Fibroblast of villous mesenchyme (primary cell): ENCODE data around the gene MALRD1.

- CAGE, long polyA plus RNA: no peak
These were observed at the start of gene MALRD1 for GRCh38 chr10:19048577-19049280. MALRD1 (plus strand) TSS chr10:19048801.

GRCh38 chr10:19817340-19818168, 1.3 kb downstream of the PLXDC2 start:
- CAGE, long polyA plus RNA: no peak

- CAGE, long polyA plus RNA: no peak
These were observed 8.6 kb downstream of the PLXDC2 start for GRCh38 chr10:19824801-19825312.

GRCh38 chr10:19832457-19833573, 16.6 kb downstream of the PLXDC2 start:
- CAGE, long polyA plus RNA: no peak

- CAGE, long polyA plus RNA: no peak
These were observed 150.5 kb downstream of the PLXDC2 start for GRCh38 chr10:19966704-19967100.

DNA sequence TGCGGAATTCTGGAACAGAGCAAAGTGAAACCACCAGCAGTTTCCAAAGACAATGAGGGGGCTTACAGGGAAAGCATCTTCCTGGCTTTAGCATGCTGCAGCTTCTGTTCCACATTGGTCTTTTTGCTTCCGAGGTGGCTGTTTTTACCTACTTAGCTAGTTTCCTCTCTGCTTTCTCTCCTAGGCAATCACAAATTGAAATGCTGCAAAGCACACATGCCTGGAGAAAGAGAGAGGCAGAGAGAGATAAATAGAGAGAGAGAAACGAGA, 200.6 kb downstream of the PLXDC2 start:
- CAGE, long polyA plus RNA: no peak

DNA sequence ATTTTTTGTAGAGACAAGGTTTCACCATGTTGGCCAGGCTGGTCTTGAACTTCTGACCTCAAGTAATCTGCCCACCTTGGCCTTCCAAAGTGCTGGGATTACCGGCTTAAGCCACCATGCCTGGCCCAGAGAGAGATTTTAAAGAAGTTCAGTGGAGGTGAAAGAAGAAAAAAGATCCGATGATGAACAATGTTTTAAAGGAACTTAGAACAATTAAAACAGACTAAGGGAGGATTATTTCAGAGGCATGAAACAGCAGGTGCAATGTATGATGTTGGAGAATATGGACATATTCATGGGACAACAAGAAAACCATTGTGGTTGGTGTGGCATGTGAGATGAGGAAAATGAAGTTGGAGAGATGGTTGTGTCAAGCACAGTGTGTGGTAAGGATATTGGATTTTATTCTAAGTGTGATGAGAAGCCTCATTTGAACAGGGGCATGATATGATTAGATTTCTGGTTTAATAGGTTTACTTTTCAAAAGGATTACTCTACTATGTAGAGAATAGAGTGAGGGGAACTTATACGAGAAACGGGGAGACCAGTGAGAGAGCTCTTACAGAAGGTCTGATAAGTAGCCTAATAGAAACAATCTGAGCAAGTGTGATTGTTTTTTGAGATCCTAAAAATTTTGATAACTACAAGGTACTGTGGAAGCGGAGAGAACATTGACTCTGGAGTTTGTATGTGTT, 215.9 kb downstream of the PLXDC2 start:
- CAGE, long polyA plus RNA: no peak

DNA sequence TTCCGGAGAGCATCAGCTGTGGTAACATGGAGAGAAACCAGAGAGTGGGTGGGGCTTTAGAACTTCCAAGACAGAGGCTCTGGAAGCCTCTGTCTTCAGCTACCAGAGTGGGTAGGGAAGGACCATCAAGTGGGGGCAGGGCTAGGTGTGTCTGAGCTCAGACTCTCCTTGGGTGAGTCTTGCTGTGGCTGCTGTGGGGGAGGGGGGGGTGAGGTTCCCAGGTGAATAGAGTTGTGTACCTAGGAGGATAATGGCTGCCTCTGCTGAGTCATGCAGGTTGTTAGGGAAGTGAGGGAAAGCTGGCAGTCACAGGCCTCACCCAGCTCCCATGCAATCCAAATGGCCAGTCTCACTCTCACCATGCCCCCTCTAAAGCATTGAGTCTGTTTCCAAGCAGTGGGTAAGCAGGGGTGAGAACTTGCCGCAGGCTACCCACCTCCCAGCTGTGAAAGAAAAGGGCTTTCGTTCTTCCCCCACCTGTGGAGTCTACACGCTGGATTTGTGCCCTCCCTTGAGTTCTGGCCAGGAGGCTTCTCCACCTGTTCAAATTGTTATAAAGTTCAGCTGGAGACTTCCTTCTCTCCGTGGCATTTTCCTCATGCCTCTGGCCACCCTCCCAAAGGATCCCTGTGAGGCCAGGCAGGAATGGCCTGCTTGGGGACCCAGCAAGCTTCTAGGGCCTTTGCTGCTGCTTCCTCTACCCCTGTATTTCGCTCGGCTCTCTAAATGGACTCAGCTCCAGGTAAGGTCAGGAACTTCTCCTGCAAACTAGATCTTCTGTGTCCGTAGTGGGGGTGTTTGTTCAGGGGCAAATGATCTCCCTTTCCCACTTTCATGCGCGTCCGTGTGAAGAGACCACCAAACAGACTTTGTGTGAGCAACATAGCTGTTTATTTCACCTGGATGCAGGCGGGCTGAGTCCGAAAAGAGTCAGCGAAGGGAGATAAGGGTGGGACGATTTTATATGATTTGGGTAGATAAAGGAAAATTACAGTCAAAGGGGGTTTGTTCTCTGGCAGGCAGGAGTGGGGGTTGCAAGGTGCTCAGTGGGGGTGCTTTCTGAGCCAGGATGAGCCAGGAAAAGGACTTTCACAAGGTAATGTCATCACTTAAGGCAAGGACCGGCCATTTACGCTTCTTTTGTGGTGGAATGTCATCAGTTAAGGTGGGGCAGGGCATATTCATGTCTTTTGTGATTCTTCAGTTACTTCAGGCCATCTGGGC, 526.7 kb downstream of the NEBL start:
- CAGE, long polyA plus RNA: no peak

GRCh38 chr10:20831183-20831709, 65.9 kb downstream of the NEBL start:
- CAGE, long polyA plus RNA: no peak

GRCh38 chr10:21019527-21019788, 122.3 kb upstream of the NEBL start:
- CAGE, long polyA plus RNA: no peak

DNA sequence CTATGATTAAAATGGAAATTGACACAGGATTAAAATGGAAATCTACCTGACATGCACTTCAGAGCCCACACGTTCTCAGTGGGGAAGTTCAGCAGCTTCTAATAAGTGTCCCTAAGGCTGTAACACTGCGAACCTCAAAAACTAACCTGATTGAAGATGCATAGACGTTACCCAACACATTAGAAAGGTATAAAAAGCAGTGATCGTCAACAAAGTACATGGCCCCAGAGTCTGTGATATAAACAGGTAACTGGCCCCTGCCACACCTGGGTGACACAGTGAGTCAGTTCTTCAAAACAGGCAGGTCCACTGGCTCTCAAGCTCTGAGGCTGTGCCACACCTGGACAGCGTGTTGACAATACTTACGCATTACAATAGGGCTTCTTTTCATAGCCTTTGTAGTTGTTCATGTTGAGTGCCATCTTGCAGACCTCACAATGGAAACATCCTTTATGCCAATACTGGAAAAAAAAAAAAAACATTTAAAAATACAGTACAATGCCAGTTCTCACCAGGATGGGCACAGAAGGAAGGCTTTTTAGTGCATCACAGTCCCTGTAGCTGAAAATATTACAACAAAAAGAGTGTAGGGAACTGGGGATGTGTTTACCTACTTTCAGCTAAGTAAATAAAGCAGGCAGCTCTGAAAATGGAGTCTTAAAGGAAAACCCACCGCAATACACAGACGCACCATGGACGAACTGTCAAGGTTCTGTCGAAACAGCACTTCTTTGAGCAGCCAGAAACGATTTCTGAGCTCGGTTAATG, 275.1 kb upstream of the NEBL start:
- CAGE, long polyA plus RNA: no peak

DNA sequence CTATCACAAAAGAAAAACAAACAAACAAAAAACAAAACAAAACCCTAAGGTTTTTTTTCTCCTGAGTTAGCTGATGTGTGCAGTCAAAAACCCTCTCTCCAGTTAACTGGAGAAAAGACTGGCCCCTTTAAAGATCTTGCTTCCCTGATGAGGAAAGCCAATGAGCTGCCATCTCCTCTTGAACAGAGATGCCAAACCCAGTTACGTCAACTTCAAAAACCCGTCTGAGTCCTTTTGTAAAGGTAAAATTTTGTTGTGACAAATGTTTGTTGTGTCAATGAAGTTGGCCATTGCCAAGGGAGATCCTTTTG, 314.1 kb downstream of the SKIDA1 start:
- CAGE, long polyA plus RNA: no peak

GRCh38 chr10:21293517-21294154, 231.8 kb downstream of the SKIDA1 start:
- CAGE, long polyA plus RNA: no peak

DNA sequence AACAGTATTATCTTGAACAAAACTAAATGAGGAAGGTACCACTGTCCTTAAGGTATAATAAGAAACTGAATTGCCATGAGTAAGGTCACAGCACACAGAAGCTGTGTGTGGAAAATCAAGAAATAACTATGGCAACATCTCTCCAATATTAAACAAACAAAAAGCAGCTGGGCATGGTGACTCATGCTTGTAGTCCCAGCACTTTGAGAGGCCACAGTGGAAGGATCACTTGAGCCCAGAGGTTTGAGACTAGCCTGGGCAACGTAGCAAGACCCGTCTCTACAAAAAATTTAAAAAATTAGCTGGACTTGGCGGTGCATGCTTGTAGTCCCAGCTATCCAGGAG, 195.5 kb downstream of the SKIDA1 start:
- CAGE, long polyA plus RNA: no peak

GRCh38 chr10:21499506-21500746, 25.6 kb downstream of the SKIDA1 start:
- CAGE, long polyA plus RNA: no peak

GRCh38 chr10:21527715-21528728, 2.5 kb upstream of the SKIDA1 start:
- CAGE, long polyA plus RNA: no peak

GRCh38 chr10:21534571-21535327, 717 bp downstream of the MLLT10 start:
- CAGE, long polyA plus RNA: no peak

GRCh38 chr10:21661397-21661993, 127.5 kb downstream of the MLLT10 start:
- CAGE, long polyA plus RNA: no peak

DNA sequence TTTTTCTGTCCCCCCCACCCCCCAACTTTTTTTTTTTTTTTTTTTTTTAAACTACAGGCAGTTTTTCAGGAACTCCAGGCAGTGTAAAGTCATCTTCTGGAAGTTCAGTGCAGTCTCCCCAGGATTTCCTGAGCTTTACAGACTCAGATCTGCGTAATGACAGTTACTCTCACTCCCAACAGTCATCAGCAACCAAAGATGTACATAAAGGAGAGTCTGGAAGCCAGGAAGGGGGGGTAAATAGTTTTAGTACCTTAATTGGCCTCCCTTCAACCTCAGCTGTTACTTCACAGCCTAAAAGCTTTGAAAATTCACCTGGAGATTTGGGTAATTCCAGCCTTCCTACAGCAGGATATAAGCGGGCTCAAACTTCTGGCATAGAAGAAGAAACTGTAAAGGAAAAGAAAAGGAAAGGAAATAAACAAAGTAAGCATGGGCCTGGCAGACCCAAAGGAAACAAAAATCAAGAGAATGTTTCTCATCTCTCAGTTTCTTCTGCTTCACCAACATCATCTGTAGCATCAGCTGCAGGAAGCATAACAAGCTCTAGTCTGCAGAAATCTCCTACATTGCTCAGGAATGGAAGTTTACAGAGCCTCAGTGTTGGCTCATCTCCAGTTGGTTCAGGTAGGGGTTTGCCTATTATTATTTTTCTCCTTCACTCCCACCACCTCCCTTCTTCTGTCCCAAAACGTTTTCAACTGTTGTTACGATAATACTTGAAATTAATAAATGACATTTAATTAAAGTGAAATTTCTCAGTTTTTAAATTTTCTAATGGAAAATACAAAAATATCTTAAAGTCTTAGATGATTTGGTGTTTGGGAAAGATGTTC, 139.5 kb downstream of the MLLT10 start:
- CAGE, long polyA plus RNA: no peak

DNA sequence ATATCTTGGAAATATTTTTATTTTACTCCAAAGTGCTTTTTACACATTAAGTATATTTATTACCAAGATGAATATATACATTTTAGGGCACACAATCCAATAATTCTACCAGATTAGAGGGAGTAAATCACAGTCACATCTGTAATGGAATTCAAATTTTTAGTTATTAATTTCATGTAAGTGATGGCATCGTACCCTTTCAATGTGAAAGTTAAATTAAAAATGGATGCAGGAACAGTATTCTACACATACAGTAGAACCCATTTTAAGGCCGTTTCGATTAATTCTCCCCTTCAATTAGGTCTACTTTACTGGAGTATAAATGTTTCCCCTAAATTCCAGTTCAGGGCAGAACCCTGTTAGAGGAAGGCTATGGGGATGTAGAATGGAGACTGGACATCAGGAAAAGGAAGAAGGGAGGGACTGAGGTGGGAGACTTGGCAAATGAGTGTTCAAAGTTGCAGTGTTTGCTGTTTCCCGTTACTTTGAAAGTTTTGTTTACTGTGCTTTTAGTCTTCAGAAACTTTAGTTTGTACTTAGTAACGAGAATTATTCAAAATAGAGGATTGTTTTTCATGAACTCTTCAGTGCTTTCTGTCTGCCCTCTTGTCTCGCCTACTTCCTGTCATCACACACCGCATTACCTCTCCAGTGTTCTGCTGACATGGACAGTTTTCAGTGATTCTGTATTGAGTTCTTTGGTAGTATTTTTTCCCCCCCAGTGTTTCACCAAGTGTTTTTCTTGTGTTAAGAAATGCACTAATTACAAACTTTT, 206.7 kb downstream of the MLLT10 start:
- CAGE, long polyA plus RNA: no peak